ENCODE measurements around a stretch of chr12.

GRCh38 chr12:15719380-15719596 lies 69.9 kb downstream of the EPS8 start:
- PRO-cap = no peak

DNA sequence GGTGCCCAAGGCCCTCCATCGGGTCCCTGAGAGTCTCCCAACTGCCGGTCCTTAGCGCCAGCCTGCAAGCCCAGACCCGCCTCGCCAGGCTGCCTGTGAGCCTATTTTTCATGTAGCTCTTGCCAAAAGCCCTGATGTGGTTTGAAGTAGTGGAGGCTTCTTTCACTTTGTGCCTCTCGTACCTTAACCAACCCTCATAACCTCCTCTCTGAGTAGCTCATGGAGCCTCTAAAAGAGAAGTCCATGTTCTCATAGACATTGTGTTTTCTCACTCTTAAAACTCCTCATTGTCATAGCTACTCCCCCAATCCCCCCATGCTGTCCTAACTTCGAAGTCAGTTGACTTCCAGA lies 767 bp upstream of the EPS8 start:
- PRO-cap = bidirectional peak, plus-strand start at position 73 of the sequence, minus-strand start at position 43 of the sequence

DNA sequence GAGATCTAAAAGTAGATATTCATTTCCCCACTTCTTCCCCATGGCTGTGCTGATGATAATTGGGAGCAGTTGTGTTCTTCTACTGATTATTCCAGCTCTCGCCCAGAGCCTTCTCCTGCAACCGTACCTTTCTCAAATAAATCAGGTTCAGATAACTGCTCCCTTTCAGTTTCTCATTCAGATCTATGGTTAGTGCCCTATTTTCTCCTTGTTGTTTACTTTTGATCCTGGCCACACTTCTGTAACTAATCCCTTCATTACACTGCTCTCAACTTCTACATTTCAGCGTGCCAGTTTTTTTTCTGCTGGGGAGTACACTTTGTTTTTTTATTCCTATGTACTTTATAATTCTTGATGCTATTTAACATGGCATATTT lies 2.8 kb upstream of the STRAP start:
- PRO-cap = no peak

DNA sequence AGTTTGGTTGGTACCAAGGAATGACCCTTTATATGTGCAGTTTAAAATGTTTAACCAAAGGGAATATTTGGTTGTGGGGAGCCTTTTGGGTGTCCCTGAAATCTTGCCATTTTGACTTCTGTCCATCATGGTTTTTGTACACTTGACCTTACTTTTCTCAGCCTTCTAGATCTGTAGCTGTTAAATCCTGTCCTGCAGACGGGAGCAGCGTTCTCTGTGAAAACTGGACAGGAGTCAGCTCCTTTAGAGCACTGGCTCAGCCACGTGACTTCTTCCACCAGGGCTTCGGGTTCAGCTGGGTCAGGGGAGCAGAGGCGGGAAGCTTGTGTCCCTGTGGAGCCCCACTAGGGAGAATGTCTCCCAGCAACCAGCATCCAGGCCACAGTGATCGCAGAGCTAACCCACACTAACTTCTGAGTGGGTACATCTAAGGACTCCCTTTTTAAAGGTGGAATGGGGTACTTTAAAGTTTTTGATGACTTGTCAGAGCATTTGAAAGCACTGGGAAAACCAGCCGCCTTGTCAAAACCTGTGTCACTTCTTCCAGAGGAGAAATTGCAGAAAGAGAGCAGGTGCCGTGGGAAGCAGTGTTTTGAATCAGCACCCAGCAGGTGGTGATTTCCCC lies 17.7 kb downstream of the DERA start:
- PRO-cap = no peak

DNA sequence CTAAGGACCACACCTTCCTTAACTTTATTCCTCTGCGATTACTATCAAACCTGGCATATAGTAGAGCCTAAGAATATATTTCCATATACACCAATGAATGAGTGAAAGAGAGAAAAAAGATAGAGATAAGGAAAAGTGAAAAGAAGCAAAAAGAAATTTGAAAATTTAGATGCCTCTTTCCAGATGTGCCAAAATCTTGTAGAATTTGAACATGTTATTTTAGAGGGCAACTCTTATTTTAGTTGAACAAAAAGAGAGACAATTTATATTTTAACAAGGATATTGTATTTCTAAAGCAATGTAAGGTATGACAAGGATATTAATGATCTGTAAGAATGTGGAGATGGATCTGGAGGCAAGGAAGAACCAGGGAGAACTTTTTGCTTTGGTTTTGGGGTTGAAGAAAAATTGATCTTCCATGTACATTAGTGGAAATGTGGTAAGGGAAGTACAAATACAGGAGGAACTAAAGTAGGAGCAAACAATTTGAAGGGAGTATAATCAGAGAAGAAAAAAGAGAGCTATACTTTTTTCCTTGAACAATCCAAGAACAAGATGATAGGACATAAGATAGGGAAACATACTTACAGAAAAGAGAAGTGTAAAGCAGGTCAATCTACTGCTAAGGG lies 81.1 kb downstream of the DERA start:
- PRO-cap = no peak

- PRO-cap = no peak
Observed at GRCh38 chr12:16600355-16601141, 5.4 kb downstream of the LMO3 start.

GRCh38 chr12:16602327-16602837 lies 3.6 kb downstream of the LMO3 start:
- PRO-cap = no peak

DNA sequence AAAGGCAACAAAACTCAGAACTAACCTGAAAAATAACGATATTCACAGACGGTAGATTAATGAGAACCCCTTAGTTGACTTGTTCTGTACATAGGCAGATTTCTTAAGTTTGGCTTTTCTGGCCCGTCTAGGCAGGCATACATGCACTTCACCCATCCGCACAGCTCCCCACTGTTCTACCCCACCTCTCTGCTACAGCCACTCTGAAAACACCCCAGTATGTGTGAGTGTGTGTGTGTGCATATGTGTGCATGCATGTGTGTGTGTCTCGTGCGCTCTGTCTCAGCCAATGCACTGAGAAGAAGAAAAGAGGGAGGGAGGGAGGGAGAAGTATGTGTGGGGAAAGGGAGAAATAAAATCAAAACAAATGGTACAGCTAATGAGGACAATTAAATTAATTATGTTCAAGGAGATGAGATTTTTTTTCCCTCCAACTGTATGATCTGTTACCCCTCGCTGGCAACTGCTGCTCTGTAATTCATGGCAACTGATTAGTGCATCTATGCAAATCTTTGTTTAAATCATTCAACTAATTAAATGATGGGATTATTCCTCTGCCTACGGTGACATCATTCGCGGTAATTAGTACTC lies 2.0 kb upstream of the LMO3 start:
- PRO-cap = no peak

- PRO-cap = no peak
Observed at GRCh38 chr12:18907724-18908165, 169.8 kb downstream of the CAPZA3 start.

DNA sequence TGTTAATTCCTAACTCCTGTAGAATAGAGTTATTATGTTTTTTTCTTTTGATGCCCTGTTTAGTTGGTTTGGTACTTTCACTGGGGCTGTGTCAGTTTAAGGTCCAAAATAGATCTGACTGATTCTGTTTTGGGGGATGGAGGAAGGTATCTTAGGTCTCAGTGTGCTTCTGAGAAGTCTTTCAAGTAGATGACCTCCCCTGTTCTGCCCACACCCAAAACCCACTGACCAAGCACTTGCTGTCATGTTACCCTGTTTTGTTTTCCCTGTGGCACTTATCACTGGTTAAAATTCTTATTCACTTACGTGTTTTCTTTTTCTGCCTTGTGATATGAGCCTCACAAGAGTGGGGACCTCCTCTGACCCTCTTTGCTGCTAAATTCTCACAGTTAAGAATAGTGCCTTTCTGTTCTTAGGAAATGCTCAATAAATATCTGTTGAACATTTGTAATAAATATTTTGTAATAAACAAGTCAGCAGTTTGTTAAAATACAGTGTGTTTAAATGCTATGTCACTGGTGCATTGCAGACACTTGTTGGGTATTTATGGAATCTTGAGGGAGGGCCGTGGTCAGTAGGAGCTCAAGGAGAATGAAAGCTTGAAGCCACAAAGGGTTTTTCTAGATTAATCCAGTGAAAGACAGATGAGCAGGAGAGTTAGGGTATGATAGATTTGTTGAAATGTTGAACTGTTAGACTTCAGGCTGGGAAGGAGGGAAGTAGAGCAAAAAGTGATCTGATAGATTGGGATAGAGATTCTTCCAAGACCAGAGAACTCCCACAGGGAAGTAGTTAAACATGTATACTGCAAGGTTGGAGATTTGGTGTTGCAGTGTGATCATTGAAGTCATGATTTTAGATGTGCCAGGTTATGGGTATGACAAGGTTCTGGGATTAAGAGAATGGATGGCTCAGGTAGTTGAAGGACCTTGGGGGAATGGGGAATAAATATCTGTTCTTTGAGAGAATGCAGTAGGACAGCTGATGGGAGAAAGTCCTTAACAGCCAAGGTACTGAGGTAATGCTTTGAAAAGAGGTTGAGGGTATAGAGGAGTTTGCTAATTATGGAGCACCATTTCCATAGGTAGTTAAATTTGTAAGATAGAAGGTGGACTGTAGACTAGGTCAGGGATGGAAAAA lies 21.0 kb downstream of the PLEKHA5 start:
- PRO-cap = no peak

- PRO-cap = no peak
Observed at GRCh38 chr12:19269312-19269885, 139.9 kb downstream of the PLEKHA5 start.

DNA sequence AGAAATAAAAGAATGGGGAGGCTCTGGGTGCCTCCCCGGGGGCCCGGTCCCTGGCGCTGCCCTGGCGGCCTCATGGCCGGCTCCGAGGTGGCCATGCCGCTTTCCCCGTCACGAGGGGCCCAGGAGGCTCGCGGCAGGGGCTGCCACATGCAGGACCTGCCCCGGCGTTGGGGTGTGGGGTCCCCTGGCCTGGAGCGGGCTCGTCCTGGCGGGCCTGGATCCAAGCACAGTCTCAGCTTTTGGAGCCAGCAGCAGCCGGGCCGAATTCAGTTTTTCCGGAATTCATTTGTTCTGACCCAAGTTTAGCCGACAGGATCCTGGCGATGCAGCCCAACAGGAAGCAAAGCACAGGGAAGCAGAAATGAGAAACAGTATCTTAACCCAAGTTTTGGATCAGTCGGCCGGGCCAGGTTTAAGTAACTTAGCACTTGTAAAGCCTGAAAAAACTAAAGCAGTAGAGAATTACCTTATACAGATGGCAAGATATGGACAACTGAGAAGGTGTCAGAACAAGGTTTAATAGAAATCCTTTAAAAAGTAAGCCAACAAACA lies 26.4 kb upstream of the AEBP2 start:
- PRO-cap = no peak

GRCh38 chr12:19462459-19462932 lies 23.2 kb downstream of the AEBP2 start:
- PRO-cap = no peak

- PRO-cap = no peak
Observed at GRCh38 chr12:19552460-19552738, 113.1 kb downstream of the AEBP2 start.

DNA sequence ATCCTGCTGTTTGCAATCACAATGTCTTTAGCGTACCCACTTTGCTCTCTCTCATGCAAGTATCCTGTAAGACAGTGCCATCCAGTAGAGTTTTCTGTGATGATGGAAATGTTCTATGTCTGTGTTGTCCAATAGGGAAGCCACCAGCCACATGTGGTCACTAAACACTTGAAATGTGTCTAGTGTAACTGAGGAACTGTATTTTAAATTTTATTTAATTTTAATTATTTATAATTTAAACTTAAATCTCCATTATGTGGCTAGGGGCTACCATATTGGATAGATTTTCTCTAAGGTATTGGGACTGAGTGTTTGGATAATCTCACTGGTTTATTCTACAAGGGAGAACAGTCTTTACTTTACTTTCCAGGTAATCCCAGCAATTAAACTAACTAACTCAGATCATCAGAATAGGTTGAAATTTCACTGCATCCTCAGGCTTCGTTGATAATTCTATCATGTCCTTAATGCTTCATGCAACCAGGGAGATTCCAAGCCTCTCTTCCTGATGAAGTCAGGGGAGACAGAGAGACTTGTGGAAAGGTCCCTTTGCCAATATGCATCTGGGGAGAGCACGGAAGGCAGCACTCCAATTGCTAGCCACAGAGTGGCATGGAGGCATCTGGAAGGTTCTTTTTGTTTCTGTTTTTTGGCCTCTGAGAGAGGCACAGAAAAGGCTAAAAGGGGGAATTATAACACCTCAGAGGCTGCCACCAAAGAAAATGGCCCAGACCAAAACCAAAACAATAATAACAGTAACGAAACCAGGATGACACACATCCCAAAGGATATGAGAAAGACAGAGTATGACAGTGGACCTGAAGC lies 152.3 kb downstream of the AEBP2 start:
- PRO-cap = no peak

- PRO-cap = no peak
Observed at GRCh38 chr12:19855819-19856180, 416.5 kb downstream of the AEBP2 start.

DNA sequence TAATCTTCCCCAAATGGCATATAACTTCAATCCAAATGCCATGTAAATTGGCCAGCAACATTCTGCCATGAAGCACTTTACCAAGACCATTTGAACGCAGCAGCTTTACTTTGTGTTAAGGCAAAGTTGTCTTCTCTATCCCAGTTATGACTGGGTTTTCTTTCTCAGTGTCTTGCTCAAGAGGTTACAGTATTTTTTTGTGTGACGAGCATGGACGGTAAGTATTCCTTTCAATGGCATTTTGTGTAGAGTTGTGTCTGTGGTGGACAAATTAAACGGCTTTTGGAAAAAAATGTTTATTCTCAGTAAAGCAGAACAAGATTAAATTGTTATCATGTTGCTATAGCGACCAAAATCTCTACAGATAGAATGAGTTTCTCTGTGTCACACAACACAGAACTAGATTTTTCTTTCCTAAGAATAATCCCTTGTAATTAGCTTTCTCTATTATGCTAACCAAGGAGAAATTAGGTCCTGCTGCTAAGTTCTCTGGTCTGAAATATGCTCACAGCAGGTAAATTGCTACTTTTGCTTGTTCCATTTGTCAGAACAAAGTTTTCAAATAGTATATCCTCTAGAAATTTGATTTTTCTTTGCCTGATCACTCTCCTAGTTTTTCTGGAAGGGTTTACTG lies 417.1 kb downstream of the AEBP2 start:
- PRO-cap = no peak

- PRO-cap = no peak
Observed at GRCh38 chr12:20109602-20110264, 258.6 kb upstream of the PDE3A start.

GRCh38 chr12:20371088-20371638 lies 2.8 kb downstream of the PDE3A start:
- PRO-cap = no peak

DNA sequence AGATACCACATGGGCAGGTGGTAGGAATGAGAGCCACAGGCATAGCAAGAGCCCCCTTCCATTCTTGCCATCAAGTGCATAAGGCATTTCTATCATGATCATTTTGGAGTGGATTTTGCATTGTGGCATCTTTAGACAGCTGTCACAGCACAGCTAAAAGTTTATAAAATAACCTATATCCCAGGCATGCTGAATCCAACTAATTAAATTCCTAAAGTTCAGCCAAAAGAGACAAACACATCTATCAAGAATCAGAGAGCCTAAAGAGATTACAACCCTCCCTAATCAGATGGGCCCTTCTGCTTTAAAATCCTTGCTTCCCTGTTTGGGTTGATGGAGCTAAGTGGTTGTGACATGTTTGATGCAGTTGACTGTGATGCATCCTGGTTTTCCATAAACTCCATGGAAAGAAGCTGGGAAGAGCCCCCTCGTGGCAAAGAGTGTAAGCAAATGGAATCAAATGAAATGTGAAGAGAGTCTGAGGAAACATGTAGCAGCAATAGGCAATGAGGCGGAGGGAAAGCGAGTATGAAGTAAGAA lies 70.6 kb upstream of the SLCO1C1 start:
- PRO-cap = no peak

Measured in neural crest cell (in vitro differentiated cells).